Temporal lobe (tissue), 2 donors: Measurements from ENCODE around the gene PDLIM1.

- RAMPAGE, long total RNA: no peak
These were observed 100.5 kb downstream of the NOC3L start for GRCh38 chr10:94262273-94262684.

- RAMPAGE, long total RNA: no peak
These were observed 94.0 kb downstream of the NOC3L start for GRCh38 chr10:94268659-94269182.

GRCh38 chr10:94610276-94610868 lies 64.8 kb downstream of the HELLS start:
- RAMPAGE, long total RNA: no peak

GRCh38 chr10:94936872-94937307 lies 1.6 kb upstream of the CYP2C9 start:
- RAMPAGE, long total RNA: no peak

DNA sequence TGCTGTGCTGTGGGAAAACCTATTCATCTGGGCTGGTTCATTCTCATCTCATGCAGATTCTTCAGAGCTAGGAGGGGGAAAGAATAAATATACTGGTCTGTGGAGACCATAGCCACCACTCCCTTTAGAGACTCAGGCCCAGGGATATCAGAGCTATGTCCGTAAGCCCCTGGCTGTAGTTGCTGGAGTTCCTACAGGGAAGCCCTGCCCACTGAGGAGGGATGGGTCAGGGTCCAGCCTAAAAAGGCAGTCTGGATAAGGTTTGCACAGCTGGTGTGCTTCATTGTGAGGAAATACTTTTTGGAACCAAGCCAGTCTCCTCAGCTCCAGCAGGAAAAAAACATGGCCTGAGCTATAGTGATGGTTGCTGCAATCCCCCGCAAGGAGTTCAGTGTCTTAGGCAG lies 52.5 kb upstream of the CYP2C8 start:
- RAMPAGE, long total RNA: no peak

GRCh38 chr10:95248678-95250042 lies 41.6 kb downstream of the PDLIM1 start:
- RAMPAGE, long total RNA: no peak

- RAMPAGE, long total RNA: no peak
These were observed 24.1 kb downstream of the PDLIM1 start for GRCh38 chr10:95266514-95267291.

DNA sequence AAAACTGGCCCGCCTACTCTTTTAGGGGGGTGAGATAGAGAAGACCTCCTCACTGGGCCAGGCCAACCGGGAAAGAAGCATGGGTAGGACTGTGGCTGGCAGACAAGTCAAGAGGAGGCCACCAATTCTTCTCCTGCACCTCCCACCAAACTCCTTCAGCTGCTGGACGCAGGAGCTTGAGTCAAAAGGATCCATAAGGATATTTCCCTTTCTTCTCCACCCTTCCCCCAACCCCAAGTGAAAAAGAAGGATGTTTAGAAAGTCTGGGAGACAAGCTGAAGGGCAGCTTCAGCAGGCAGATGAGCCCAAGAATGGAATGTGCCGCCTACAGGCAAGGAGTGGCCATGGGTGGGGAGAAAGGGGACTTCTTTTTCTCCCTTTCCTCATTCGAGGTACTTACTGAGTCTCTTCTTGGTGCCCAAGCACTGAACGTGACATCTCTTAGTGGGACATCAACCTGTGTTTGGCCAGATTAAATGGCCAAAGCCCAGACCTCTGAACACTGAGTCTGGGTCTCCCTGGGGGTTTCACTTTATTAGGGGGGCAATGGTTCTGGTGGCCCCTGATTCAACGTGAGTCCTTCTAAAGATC lies 1.2 kb downstream of the PDLIM1 start:
- RAMPAGE, long total RNA: no peak

GRCh38 chr10:95290388-95291383 lies at the start of gene PDLIM1:
PDLIM1 (minus strand) TSS chr10:95291003.
- RAMPAGE, long total RNA: start-site peak on the minus strand at chr10:95290941-95291004, 51 and 6 reads in 2 replicates

DNA sequence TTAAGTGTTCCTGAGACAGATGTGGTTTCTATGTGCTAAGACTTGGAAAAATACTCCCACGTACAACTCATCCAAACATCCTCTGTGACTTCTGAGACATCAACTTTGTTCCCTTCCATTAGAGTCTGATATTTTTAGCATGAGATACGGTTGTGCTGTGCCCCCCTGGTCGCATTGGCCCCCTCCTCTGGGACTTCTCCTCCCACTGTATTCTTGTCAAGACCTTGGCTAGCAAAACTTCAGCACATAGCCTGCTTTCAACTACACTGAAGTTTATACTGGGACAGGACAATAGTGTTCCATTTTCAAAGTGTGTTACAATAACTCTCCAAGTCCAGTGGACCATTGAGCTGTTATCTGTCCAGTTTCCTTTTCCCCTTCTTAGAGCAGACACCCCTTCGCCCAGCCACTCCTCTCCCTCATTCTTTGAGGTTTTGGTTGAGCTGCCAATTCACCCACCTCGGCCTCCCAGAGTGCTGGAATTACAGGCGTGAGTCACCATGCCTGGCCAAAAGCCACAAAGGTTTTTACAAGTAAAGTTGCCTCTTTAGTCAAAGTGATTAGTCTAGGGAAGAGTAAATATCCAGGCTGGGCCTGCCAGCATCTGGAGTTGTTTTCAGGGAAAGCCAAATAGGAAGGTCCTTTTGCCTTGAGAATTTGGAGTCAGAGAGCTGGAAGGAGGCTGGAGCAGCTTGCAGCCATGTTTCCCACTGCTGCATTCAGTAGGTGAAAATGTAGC lies 17.8 kb upstream of the PDLIM1 start:
- RAMPAGE, long total RNA: no peak

DNA sequence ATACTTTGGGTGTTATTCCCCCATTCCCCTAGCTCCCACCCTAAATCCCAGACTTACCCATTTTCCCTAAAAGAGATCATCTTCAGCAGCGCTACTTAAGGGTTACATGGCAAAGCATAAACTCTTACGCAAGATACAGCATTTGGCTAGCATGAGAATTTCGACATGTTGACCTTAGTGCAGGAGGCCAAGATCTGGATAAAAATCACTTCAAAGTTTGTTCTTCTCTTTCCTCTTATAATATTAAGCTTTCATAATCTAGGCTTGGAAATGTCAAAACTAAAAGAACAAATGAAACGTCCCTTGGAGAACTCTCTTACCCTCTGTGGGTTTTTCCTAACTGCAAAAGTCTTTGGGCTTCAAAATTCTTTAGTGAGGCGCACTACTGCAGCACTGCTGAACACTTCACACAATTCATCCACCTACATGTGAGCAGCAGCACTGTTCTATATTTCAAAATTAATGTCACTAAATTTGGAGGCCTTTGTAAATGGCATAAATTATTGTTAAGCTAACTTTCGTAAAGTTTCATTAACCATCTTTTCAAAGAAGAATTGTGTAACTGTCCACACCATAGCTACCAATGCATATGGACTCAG lies 59.6 kb upstream of the PDLIM1 start:
- RAMPAGE, long total RNA: no peak

DNA sequence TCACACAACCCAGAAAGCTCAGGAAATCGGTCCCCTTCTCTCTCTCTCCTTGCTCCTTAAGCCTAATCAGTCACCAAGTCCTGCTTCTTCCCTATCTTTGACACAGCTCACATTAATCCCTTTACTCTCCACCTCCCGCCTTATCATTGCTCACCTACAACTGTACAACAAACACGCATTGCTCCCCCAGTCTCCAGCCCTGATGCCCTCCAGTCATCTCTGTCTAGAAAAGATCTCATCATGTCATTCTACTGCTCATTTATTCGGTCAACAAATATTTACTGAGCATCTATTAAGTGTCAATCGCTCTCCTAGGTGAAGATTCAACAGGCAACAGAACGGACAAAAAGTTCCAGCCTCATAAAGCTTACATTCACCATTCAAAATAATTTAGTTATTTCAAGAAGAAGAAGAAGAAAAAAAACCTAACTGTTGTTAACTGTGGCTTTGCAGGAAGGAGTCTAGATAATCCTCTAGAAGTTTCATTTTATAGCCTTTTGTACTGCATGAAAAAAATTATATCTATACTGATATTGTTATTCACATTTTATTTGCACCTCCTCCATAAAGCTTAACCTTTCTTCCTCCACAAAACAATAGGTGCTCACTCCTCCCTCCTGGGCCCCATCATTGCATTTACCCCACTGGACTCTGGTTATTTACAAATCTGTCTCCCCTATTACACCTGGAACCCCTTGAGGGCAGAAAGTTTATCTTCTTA lies 71.9 kb upstream of the PDLIM1 start:
- RAMPAGE, long total RNA: no peak

DNA sequence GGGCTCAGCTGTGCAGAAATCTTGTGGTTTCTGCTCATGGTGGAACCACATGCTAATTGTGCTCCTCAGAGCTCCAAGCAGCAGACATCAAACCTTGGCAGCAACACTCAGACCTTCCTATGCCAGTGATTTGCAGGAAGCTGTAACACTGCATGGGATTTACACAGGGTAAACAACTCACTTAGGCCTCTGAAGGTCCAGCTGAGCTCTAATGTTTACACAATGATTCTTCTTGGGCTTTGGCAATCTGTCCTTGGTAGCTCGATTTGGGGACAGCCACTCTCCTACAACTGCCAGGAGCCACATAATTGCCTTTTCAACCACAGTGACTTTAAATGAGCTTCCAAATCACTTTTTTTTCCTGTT lies 97.7 kb upstream of the PDLIM1 start:
- RAMPAGE, long total RNA: no peak

GRCh38 chr10:95391251-95391765 lies 100.5 kb upstream of the PDLIM1 start:
- RAMPAGE, long total RNA: no peak

DNA sequence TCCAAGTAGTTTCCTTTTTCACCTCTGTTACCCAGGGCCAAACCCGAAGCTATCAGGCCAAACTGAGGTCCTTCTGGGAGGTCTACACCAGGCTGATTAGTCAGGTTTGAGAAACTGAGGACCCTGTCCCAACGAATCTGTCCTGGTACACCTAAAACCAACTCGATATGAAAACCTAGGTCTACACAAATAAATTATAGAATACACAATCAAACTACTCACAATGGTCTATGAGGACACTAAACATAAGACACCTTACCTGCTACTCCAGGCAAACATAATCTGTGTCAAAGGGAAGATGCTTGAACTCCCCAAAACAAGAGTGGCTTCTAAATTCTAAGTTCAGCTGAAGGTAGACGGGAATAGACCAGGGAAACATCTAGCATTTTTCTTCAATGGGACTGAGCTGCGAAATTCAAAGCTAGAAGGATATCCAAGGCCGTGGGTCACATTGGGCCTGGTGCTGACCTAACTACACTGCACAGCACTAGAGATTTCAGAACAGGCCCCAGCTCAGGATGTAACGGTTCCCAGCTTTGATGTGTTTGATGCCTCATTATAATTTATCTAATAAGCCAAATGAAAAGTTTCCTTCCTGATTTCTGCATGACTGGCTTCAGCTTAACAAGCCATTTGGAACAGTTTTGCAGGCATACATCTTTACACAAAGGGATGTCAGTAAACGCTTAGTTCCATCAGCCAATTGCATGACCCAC lies 121.8 kb upstream of the PDLIM1 start:
- RAMPAGE, long total RNA: no peak

- RAMPAGE, long total RNA: no peak
These were observed 125.3 kb downstream of the SORBS1 start for GRCh38 chr10:95435790-95436286.

DNA sequence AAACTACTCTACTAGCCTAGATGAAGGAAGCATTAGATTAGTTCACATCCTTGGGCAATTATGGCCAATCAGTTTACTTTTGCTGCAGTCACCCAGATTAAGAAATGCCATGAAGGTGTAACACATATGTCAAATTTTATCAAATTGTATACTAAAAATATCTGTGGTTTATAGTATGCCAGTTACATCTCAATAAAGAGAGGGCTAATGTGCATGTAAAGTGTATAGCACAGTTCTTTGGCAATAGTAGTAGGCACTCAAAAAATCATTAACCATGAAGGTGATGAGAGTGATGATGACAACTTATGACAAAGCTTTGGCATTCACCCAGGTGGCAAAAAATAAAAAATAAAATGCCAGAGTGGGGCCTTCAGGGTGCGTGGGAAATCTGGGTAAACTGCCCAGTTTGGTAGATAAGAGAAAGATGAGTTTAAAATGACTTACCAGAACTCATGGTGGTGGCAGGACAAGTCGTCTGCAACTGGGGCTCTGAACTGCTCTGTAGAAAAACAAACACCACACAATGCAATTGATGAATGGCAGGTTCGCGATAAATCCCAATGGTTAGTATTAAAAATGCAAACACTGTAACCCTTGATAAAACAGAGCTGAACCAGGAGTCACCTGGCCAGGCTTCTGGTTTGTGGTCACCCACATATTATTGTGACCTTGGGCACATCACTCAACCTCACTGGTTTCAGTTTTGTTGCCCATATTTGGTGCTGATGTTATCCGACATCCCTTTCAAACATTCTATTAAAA lies 120.3 kb downstream of the SORBS1 start:
- RAMPAGE, long total RNA: no peak

DNA sequence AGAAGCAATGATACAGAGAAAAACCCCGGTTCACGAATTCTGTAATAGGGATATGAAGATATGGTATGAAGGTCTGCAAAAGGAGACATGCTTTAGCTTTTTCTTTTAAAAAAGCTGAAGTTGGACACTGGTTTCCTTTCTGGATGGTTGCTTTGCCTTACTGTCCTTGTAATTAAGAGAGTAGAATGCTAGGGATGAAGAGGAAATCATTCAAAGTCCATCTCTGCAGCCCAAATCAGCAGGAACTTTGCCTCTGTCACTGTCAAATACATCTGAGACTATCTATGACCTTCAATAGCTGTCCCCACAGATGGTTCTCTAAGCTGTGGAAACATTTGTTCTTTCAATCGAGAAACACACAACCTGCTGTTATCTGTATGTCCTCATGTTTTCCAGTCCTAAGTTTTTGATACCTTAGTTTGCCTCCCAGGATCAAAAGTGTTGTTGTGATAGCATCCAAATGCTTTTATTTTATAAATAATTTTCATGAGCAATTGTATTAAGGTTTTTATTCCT lies 117.5 kb downstream of the SORBS1 start:
- RAMPAGE, long total RNA: no peak

GRCh38 chr10:95458023-95458621 lies 103.0 kb downstream of the SORBS1 start:
- RAMPAGE, long total RNA: no peak

- RAMPAGE, long total RNA: no peak
These were observed 102.5 kb downstream of the SORBS1 start for GRCh38 chr10:95458622-95459201.